ENCODE data around the gene AP4E1.

DNA sequence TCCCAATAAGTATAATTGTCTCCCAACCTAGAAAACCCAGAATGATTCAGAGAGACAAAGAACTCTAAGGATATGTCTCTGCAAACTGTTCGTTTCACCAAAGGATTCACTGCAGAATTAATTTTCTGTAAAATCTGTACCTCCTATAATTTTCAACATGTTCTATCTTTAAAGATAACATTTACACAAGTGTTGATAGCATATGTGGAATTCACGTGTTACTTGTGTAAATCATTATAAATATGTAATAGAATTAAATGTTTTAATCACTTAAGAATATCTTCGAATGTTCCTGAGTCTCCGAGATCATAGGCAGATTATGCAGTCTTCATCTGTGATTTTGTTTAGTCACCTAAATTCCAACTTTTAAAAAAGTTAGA, 2.1 kb downstream of the GABPB1 start:
- RRBS, result no CpG with 5 or more reads among the region's 4 CpGs

DNA sequence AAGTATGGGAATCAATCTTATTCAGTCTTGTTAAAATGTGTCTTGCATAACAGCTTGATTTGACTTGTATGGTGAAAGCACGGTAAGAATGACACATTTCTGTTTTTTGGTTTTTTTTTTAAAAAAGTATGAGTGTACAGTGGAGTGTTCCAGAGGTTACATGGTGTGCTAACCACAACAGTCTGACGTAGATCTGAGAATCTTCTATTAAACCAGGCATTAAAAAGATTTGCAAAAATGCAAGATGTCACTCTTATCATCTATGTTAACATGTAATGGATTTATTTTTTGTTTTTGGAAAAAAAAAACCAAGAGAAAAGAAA, 1.8 kb downstream of the GABPB1 start:
- RRBS, result no CpG with 5 or more reads among the region's 2 CpGs

GRCh38 chr15:50423224-50423712, 937 bp upstream of the USP8 start:
- RRBS, result no CpG with 5 or more reads among the region's 15 CpGs

DNA sequence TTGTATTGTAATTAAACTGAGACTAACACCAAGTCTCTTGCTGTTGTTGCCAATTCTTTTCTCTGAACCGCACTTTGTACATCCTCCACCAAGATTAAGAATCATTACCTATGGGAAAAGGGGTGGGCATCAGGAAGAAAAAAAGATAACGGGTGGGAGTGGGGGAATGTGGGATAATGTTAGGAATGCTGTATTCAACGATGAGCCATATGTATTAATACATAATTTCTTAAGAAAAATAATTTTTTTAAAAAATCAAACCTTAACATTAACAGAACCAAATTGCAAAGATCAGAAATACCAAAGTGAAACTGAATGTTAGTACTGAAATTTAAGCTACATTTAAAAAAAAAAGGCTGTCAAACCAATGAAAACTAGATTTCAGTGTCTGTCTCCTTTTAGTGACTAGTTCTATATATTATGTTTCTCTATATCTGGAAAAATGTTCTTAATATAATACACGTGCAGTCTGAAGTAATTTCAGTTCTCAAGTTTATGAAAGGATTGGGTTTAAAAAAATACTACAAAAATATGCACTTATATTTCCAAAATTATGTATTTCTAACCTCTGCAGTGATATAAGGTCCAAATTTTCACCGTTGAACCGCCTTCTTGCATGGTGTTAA, 20.0 kb upstream of the TRPM7 start:
- RRBS, result no CpG with 5 or more reads among the region's 6 CpGs

- RRBS, result no CpG with 5 or more reads among the region's 5 CpGs
Observed at GRCh38 chr15:50764951-50765073, 694 bp downstream of the SPPL2A start.

DNA sequence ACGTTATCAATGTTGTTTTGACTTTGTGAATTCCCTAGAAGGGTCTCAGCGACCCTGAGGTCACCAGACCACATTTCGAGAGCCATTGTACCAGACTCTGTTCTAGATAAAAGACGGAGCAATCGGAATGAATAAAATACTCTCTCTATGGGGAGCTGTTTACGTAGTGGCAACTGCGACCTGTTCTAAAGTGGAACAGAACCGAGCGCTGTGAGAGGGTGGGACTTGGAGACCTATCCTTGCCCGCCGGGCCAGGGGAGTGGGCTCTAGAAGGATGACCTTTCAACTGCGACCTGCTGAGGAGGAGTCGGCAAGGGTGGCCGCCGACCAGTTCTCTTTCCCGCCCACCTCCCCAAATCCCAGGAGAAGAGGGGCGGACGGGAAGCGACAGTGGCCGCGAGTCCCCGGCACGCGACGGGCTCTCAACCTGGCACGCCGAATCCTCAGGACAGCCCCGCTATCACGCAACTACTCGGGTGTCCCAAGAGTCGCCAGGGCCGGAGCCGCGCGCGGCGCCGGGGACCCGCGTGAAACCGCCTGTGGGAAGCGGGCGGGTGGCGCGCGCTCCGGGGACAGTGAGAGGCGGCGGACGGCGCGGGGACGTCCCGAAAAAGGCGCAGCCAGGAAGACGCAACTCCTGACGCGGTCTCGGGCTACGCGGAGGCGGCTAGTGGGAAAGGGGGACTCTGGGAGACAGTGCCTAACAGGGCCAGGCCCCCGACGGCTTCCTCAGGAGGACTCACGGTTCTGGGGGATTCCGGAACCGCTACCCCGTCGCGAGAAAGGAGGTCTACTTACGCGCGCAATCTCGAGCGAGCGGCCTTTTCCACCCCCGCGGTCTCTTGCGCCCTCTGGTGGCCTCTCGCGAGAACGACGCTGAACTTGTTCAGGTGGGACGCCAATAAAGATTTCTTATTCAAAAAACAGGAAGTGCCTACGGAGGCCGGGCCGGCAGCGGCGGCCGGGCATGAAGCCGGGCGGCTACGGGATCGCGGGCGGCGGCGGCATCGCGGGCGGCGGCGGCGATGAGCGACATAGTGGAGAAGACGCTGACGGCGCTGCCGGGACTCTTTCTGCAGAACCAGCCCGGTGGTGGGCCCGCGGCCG, at the start of gene AP4E1:
Gene AP4E1, plus strand, starts transcription at position 930 of the 1,107 bp plus-strand sequence.
- RRBS, result 3% methylated on average over 33 of the region's 113 CpGs

DNA sequence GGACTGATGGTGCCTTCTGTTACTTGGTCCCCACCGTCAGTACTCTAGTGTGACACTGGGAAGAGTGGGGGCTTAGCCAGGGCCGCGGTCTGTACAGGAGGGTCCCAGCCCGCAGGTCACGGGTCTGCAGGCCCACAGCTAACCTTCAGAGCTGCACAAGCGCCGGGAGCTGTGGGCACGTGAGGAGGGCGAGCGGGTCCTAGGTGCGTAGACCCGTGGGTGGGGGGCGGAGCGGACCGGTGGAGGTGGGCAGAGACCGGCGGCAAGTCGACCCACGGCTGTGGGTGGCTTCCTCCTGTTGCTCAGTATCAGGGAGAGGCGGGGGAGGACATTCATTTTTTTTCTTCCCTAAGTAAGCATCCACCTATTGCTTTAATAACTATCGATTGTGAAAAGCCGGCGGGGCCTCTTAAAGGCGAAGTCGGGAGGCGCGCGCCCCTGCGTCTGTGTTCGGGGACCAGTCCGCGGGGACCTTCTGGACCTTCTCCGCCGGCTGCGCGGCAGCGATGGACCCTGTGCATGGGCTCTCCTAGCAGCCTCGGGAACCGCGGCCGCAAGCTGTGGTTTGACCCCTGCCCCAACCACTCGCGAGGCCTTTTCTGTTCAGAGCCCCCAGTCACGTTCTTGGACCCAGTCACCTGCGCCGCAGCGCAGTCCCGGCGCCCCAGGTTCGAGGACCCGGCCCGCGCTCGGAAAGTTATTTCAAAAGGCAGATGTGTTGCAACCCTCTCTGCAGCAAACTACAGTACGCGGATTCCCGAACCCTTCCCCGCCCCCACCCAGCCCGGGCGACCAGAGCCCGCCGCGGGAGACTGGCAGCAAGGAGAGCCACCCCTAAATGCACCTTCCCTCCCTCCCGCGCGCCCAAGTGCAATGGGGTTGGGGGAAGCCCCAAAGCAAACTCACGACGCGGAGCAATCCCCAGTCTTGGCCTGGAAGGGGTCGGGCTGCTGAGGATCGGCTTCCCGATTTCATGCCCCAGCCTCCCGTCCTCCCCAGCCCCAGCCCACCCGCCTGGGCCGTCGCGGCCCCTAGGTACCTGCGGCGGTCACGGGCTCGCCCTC, 869 bp downstream of the TNFAIP8L3 start:
- RRBS, result 4% methylated on average over 26 of the region's 81 CpGs

- RRBS, result no CpG with 5 or more reads among the region's 5 CpGs
Observed at GRCh38 chr15:51108612-51109639, 14.2 kb upstream of the TNFAIP8L3 start.

DNA sequence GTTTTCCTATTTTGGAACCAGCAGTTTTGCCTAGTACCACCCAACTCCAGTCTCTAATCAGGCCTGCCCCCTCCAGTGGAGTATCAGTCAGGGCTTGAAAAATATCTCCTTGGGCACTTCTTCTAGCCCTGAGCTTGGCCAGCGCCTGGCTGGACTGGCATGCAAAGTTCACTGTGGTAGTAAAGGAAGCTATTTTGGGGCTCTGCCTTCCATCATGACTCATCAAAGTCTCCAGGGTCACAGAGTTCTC, 110.1 kb downstream of the CYP19A1 start:
- RRBS, result no CpG with 5 or more reads among the region's 1 CpG

- RRBS, result no CpG with 5 or more reads among the region's 3 CpGs
Observed at GRCh38 chr15:51302784-51303414, 35.5 kb downstream of the CYP19A1 start.

DNA sequence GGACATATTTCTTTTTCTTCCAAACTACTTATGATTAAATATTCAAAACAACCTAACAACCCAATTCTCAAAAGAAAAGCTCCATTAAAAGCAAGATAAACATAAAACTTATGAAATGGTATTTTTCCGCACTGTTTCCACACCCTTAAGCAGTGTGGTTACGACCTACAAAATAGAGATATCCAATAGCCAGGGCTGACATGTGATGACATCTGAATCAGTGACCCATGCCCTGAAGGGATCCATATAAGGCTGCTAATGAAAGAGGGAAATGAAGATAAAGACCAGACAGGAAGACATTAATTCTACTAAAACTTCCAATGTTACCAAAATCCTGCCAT, 45.5 kb downstream of the DMXL2 start:
- RRBS, result no CpG with 5 or more reads among the region's 2 CpGs

DNA sequence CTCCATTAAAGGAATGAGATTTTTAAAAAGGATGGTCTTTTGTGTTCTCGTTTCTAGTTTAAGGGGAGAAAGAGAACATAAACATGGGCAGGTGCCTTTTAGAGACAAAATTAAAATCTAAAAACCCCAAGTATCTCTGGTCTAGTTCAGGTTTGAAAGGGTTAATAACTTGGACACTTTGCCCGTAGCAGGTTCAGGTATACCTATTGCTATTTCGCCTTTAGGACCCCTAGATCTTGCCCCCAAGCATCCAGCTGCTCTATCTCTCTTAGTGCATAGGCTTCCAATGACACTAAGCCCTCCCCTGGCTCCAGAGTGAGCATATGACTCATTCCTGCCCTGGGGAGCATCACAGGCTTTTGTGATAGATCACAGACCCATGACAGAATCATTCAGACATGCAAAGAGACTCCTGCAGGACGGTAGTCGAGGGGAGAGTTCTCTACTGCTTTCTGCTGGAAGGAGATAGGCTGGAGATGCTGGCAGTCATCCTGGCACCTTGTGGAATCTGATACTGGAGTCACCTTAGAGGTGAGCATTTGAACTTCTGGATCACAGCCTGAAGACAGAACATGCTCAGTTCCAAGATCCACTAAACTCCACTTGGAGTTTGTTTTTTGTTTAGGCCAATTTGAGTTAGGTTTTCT, 11.2 kb downstream of the LYSMD2 start:
- RRBS, result no CpG with 5 or more reads among the region's 5 CpGs

DNA sequence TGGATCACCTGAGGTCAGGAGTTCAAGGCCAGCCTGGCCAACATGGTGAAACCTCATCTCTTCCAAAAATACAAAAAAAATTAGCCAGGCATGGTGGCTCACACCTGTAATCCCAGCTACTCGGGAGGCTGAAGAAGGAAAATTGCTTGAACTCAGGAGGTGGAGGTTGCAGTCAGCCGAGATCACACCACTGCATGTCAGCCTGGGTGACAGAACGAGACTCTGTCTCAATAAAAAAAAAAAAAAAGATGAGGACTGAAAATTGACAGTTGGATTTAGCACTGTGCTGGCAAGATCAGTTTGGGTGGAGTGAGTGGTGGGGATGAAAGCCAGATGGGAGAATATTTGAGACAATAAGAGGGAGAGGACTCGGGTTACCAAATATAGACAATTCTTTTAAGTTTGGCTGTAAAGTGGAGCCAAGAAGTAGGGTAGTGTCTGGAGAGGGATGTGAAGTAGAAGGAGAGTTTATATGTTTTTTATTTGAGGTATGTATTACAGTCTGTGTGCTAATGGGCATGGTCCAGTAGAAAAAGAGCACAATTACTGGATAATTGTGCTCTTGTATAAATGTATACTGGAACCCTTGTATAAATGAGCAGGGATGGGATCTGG, 20.4 kb downstream of the TMOD3 start:
- RRBS, result no CpG with 5 or more reads among the region's 4 CpGs

- RRBS, result no CpG with 5 or more reads among the region's 2 CpGs
Observed at GRCh38 chr15:51908653-51909120, 62.9 kb downstream of the LEO1 start.

DNA sequence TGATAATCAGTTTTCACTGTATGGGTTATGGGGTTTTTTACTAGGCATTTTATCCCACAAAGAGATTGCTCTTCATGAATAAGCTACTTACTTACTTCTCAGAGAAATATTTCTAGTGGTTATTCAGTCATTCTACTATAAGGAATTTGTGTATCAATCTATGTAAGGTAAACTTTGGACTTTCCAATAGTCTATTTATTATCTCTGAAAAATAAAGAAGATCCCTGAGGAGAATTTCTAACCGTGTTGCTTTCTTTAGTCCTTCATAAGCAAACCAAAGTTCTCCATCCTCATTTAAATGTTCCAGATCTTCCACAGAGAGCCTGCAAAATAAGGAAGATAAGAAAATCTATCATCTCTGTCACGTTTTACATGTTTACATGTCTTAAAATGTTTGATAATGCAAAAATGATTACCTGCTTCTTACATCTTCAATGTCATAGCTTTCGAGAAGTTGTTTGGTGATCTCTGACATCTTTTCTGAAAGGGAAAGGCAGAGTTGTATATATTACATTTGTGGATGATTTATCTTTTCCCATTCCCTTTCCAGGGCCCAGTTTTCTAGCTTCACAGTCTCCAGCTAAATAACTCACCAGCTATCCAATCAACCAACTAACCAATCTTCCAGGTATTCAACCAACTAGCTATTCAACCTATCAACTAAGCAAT, 33.6 kb upstream of the GNB5 start:
- RRBS, result no CpG with 5 or more reads among the region's 3 CpGs

DNA sequence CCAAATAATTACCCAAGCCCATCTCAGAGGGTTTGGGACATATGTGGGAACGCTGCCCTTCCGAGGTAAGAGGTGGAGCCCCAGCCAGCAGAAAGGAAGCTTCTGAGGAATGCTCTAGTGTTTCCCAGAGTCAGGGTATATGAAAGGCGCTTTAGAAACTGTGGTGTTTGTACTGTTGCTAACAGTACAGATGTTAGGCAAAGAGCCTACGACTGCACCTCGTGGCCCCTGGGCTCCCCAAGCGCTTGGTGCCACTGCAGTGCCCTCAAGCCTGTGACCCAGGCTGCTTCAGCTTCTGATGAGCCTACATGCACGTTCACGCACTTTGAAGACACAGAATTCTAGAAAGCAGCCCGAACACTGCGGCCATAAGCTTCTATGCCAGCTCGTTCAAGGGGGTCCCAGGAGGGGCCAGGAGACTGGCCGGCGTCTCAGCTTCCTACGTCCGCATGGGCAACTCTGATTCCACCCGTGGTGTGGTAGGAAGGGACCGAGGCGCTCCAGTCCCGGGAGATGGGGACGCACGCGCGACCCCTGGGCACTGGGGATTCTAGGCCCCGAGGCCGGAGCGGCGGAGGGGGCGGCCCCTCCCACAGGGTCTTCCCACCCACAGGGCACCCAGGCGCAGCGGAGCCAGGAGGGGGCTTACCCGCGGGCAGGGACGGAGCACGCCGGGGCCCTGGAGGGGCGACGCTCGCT, 722 bp downstream of the MYO5C start:
- RRBS, result 5% methylated on average over 21 of the region's 38 CpGs

GRCh38 chr15:52529106-52529582, 464 bp upstream of the MYO5A start:
- RRBS, result no CpG with 5 or more reads among the region's 43 CpGs

- RRBS, result no CpG with 5 or more reads among the region's 4 CpGs
Observed at GRCh38 chr15:52624316-52624854, 54.8 kb downstream of the ATOSA start.

GRCh38 chr15:52786479-52787571, 3.3 kb downstream of the ONECUT1 start:
- RRBS, result 23% methylated on average over 17 of the region's 56 CpGs

DNA sequence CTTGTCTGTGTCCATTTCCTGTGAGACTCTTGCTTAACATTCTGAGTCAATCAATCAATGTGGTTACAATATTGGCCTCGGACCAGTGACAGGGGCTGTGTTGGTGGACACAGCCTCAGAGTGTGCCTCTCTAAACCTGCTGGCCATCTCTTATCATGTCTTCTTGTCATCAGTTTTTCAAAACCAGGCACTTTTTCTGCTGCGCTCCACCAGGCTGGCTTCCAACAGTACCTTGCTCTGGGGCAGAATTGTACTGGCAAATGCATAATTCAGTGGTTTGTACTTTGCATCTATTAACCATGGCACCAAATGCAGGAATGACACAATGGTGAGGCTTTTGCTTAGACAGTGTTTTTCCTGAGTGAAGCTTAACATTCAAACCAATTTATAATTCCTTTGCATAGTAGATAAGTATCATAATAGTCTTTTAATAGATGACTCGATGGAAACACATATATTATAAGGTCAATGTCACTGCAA, 320.9 kb downstream of the WDR72 start:
- RRBS, result no CpG with 5 or more reads among the region's 3 CpGs

Measured in HL-60 (cell line).